Left ventricle myocardium (tissue), 1 donor: ENCODE data around the genes TMEM53 and PRDX1.

- PRO-cap = bidirectional peak, plus-strand start at chr1:44674322, minus-strand start at chr1:44674080; bidirectional peak, plus-strand start at chr1:44674744, minus-strand start at chr1:44674481
Measured at GRCh38 chr1:44673979-44675022, at the start of gene TMEM53. Gene TMEM53, minus strand, starts transcription at chr1:44674481.

- PRO-cap = bidirectional peak, plus-strand start at chr1:44722175, minus-strand start at chr1:44721903
Measured at GRCh38 chr1:44721175-44722025, 18.2 kb upstream of the KIF2C start.

GRCh38 chr1:44722026-44722450, 17.6 kb upstream of the KIF2C start:
- PRO-cap = bidirectional peak, plus-strand start at chr1:44722175, minus-strand start at chr1:44721903

GRCh38 chr1:44803434-44804366, 3.5 kb downstream of the DYNLT4 start:
- PRO-cap = no peak

DNA sequence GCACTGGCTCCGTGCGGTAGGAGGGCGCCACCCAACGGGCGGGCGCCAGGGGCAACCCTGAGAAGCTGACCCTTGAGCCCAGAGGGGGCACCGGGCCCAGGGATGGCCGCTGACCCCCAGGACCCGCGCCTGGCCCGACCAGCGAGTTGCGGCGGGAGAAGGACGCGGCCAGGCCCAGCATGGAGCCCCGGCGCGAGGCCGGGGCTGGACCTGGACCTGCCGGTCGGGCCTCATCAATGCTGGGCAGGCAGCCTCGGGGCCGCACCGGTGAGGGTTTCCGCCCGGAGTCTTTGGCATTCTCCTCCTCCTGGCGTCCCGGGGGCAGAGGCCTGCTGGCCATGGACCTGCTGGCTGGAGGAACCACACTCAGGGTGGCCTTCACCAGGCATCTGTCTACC, 823 bp downstream of the DYNLT4 start:
- PRO-cap = no peak

DNA sequence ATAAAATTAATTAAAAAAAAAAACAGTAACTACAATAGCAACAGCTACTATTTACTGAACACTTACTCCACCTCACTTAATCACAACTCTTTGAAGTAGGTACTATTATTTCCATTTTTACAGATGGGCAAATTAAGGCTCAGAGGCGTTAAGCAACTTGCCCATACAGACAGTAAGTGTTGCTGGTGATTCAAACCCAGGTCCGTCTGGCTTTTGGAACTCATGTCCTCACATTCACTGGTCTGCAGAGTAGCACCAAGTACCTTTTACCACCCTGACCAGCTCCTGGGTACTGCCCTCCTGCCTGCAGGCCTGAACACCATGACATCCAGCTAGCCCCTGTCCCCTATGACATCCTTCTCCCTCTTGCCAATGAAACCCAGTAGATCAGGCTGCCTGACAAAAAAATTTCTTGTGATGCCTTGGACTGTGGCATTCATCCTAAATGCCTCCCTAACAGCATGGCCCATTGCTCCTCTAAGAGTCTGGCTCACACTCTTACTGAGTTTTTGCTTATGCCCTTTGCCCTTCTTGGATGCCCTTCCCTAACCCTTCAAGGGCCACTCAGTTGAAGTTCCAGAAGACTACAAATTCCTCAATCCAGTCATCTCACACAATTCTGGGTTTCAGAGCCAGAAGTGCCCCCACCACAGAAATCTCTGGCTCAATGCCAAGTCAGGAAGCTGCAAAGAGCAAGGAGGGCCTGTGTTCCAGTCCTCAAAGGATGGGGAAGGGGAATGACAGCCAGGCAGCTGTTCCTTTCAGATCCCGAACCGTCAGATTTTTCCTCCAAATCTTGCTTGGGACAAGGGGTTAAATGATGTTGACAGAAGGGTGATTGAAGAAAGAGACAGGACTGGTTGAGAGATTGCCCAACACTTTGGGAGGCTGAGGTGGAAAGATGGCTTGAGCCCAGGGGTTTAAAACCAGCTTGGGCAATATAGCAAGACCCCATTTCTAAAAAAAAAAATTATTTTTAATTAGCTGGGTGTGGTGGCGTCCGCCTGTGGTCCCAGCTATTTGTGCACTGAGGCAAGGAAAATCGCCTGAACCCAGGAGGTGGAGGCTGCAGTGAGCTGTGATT, 1.0 kb upstream of the HPDL start:
- PRO-cap = no peak

DNA sequence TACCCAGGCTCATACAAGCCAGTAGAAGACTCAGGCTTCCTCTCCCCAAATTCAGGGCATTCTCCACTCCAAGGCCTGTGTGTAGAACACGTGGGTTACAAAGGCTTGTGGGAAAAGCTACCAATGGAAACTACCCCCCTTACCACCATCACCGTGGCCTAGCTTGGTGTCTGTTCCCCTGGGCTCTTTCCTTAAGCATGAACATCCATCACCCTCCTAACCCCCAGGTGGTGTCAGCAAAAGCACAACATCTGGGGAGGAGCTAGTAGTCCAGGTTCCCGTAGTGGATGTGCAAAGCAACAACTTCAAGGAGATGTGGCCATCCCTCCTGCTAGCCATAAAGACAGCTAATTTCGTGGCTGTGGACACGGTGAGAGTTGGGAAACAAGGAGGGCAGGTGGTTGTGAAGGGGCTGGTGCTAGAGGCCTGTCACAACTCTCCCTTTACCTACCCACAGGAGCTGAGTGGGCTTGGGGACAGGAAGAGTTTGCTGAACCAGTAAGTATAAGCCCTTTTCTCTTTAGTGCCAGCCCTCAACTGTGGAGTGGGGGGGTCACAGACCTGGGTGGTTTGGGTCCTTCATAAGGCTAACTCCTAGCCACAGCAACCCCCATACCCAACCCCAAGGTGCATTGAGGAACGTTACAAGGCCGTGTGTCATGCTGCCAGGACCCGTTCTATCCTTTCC, 1.0 kb downstream of the TOE1 start:
- PRO-cap = no peak

GRCh38 chr1:45521645-45522480, at the start of gene PRDX1:
Gene PRDX1, minus strand, starts transcription at chr1:45521884.
- PRO-cap = bidirectional peak, plus-strand start at chr1:45521996, minus-strand start at chr1:45521884

DNA sequence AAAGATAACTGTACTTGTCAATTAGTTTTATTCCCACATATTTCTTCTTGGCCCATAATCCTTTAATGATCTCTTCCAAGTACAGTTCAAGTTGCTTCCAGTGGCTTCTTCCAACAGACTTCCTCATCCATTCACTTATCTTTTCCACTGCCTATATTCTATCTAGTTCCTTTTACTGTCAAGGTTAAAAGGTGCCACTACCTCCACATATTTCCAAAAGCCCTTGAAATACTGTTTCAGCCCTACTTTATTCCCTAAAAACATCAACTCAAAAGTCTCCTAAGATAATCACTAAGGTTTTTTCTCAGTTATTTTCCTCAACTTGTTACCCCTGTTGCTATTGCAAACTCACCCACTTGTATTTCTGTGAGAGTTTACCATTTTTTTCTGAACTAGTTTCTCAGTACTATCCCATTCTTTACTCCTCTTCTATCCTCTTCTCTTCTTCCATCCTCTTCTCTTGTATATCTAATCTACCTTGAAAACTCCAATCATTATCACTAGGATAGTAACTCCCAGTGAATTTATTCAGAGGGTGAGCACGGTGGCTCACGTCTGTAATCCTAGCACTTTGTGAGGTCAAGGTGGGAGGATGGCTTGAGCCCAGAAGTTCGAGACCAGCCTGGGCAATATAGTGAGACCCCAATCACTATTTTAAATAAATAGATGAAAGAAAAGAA, 14.4 kb upstream of the CCDC17 start:
- PRO-cap = no peak

DNA sequence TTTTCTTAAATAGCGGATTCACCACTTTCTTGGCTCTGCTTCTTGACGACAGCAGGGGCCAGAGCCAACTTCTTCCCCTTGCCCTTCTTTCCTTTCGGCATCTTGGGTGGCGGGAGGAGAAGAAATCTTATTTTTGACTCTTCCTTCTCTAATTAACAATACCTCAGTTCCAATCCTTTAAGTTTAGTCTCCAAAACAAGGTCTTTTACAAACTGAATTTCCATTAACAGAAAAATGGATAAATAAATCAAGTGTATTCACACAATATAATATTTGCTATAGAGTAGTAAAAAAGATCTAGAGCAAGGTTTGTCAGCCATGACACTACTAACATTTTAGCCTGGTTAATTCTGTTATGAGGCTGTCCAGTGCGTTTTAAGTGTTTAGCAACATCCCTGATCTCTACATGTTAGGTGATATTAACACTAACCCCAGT, 27.9 kb upstream of the CCDC17 start:
- PRO-cap = no peak

GRCh38 chr1:45872101-45872528, 68.7 kb downstream of the MAST2 start:
- PRO-cap = no peak

- PRO-cap = no peak
Measured at GRCh38 chr1:45972432-45973033, 159.9 kb downstream of the PIK3R3 start.

- PRO-cap = no peak
Measured at GRCh38 chr1:46006072-46006659, 126.3 kb downstream of the PIK3R3 start.

GRCh38 chr1:46137805-46138427, 5.5 kb upstream of the PIK3R3 start:
- PRO-cap = no peak

DNA sequence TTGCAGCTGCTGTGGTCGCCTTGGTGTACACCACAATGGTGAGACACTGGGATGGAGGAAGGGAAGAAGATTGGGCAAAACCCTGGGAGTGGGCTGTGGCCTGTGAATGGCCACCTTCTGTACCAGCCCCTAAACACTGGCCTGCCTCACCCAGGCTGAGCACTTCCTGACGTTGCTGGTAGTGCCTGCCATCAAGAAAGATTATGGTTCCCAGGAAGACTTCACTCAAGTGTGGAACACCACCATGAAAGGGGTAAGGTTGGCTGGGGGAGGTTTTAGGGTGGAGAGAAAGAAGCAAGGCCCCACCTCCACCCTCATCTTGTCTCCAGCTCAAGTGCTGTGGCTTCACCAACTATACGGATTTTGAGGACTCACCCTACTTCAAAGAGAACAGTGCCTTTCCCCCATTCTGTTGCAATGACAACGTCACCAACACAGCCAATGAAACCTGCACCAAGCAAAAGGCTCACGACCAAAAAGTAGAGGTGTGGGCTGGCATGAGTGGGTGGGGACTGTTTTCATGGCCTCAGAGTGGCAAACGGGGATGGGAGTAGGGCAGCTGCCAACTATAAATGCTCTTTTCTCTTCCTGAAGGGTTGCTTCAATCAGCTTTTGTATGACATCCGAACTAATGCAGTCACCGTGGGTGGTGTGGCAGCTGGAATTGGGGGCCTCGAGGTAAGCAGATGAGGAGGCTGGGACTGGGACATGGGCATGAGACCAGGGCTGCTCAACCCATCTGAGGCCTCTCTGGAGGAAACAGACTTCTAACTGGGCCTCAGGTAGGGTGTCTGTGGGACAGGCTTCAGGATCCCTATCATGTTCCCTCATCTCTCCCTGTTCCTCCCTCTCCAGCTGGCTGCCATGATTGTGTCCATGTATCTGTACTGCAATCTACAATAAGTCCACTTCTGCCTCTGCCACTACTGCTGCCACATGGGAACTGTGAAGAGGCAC, 8.6 kb upstream of the P3R3URF start:
- PRO-cap = no peak

DNA sequence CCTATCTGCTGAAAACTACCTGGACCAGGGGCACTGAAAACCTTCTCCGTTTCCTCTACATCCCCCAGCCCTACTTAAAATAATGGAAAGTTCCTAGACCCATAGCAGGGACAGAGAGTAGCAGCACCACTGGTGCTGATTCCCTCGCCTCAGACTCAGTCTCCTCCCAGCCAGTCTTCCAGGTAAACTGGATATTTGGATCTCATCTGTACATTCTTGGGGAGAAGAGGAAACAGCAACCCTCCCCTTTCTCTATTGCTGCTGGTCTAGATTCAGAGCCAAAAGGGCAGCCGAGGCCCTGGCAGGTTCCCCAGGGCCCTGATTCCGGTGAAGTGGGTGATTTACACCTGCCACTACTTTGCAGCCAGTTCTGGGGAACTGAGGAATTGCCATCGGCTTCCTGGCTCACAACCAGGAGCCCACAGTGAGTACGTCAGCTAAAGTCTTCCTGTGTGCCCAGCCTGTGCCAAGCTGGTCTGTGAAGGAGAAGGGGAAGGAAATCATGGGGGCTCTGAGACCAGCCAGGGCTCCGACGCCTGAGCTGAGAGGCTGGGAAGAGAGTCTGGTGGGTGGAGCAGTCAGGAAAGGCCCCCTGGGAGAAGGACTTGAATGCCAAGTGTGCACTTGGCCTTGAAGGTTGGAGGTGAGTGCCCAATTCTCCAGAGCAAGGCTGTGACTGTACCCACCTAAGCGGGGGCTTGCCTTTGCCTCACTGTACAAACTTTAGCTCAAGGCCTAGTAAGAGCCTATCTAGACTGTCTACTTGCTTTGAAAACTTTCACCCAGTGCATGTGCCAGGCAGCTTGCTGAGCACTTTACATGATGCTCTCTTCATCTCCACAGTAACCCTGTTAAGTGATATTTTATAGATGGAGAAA, 1.2 kb downstream of the LURAP1 start:
- PRO-cap = no peak

GRCh38 chr1:46285420-46285819, 18.0 kb downstream of the LRRC41 start:
- PRO-cap = no peak

- PRO-cap = no peak
Measured at GRCh38 chr1:46298831-46299619, 4.4 kb downstream of the LRRC41 start.

- PRO-cap = bidirectional peak, plus-strand start at chr1:46302111, minus-strand start at chr1:46302045
Measured at GRCh38 chr1:46301833-46302487, 1.5 kb downstream of the LRRC41 start.

DNA sequence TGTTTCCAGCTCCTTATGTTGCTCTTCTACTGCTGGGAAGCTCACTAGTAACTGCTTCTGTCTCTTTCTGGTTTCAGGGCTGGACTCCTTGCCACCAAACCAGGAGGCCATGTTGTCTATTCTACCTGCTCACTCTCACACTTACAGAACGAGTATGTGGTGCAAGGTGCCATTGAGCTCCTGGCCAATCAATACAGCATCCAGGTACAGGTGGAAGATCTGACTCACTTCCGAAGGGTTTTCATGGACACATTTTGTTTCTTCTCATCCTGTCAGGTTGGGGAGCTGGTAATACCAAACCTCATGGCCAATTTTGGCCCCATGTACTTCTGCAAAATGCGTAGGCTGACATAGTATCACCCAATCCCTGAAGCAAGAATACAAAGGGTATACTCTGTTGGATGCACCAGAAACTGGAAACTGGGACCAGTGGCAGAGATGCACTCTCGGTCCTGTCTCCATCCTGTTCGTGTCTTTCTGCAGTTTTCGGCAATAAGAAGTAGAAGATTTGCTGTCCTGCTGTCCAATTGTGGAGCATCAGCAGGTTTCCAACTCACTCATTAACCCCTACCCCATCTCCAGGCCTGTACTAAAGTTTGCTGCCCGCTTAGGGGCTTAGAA, 21.0 kb downstream of the NSUN4 start:
- PRO-cap = no peak